ENCODE results near the genes ARL17A and WNT3.

- PRO-cap = no peak
Measured at GRCh38 chr17:45117802-45118405, 14.4 kb downstream of the PLCD3 start.

- PRO-cap = no peak
Measured at GRCh38 chr17:45142771-45143668, 5.3 kb upstream of the HEXIM1 start.

GRCh38 chr17:45147146-45148012, 896 bp upstream of the HEXIM1 start:
- PRO-cap = bidirectional peak, plus-strand start at chr17:45147563, minus-strand start at chr17:45147490; bidirectional peak, plus-strand start at chr17:45147921, minus-strand start at chr17:45147942

- PRO-cap = no peak
Measured at GRCh38 chr17:45170788-45171830, 9.4 kb downstream of the HEXIM2 start.

GRCh38 chr17:45228716-45229682, 7.3 kb downstream of the FMNL1 start:
- PRO-cap = no peak

DNA sequence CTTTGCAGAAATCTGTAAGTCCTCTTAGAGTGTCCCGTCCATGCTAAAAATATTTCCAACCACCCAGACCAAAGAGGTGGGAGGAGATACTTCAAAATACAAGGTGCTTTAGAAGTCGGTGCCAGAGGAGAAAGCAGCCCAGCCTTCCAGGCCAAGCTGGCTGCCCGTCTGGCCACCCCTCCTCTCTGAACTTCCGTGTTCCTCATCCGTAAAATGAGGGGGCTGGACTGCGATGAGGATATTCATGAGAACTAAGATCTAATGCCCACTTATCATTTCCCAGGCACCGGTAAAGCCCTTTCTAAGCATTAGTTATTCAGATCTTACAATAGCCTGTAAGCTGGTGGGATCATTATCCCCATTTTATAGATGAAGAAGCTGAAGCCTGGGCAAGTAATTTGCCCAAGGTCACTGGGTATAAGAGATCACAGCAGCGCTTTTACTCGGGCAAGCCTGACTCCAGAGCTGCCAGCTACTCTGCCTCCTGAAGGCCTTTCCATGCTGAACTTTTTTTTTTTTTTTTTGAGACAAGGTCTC, 16.3 kb upstream of the SPATA32 start:
- PRO-cap = no peak

DNA sequence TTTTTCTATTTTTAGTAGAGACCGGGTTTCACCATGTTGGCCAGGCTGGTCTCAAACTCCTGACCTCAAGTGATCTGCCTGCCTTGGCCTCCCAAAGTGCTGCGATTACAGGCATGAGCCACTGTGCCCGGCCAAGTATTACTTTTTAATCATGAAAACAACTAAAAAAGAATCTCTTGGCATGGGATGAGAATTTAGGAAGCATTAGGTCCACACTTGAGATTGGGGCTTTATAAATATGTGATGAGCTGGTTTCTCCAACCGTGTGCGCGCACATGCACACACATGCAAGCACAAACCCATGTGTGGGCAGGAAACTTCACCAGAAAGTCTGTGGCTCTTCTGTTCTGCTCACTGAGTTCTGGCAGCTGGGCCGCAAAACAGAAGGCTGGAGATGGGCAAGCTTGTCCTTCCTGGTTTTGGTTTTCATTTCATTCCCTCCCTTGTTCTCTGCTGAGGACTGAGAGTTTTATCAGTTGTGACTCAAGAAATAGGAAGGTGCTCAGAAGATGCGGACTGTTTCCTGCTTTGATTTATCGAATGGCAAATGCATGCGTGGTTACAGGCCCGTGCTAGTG, 14.3 kb downstream of the MAP3K14 start:
- PRO-cap = no peak

GRCh38 chr17:45310376-45311307, 6.2 kb downstream of the MAP3K14 start:
- PRO-cap = no peak

- PRO-cap = no peak
Measured at GRCh38 chr17:45396548-45397688, 35.8 kb downstream of the ARHGAP27 start.

- PRO-cap = no peak
Measured at GRCh38 chr17:45404886-45406196, 27.3 kb downstream of the ARHGAP27 start.

GRCh38 chr17:45424274-45424664, 8.4 kb downstream of the ARHGAP27 start:
- PRO-cap = no peak

- PRO-cap = no peak
Measured at GRCh38 chr17:45432259-45432496, 492 bp downstream of the ARHGAP27 start.

- PRO-cap = no peak
Measured at GRCh38 chr17:45441832-45442300, 9.2 kb upstream of the ARHGAP27 start.

DNA sequence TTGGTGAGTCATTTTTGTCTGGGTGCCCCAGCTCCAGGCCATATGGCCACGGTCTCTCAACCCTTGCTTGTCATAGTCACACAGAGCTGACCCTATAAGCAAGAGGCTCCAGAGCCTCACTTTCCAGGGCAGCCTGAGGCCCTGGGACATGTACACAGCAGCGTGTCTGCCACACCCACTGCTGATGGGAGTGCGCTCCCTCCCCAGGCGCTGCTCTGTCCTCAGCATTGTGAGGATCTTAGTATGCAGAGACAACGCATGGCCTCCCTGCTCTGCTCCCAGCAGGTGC, 80.8 kb upstream of the CRHR1 start:
- PRO-cap = no peak

- PRO-cap = no peak
Measured at GRCh38 chr17:45942059-45942849, 47.9 kb downstream of the MAPT start.

DNA sequence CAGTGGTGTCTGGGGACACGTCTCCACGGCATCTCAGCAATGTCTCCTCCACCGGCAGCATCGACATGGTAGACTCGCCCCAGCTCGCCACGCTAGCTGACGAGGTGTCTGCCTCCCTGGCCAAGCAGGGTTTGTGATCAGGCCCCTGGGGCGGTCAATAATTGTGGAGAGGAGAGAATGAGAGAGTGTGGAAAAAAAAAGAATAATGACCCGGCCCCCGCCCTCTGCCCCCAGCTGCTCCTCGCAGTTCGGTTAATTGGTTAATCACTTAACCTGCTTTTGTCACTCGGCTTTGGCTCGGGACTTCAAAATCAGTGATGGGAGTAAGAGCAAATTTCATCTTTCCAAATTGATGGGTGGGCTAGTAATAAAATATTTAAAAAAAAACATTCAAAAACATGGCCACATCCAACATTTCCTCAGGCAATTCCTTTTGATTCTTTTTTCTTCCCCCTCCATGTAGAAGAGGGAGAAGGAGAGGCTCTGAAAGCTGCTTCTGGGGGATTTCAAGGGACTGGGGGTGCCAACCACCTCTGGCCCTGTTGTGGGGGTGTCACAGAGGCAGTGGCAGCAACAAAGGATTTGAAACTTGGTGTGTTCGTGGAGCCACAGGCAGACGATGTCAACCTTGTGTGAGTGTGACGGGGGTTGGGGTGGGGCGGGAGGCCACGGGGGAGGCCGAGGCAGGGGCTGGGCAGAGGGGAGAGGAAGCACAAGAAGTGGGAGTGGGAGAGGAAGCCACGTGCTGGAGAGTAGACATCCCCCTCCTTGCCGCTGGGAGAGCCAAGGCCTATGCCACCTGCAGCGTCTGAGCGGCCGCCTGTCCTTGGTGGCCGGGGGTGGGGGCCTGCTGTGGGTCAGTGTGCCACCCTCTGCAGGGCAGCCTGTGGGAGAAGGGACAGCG, 25.2 kb downstream of the STH start:
- PRO-cap = no peak

DNA sequence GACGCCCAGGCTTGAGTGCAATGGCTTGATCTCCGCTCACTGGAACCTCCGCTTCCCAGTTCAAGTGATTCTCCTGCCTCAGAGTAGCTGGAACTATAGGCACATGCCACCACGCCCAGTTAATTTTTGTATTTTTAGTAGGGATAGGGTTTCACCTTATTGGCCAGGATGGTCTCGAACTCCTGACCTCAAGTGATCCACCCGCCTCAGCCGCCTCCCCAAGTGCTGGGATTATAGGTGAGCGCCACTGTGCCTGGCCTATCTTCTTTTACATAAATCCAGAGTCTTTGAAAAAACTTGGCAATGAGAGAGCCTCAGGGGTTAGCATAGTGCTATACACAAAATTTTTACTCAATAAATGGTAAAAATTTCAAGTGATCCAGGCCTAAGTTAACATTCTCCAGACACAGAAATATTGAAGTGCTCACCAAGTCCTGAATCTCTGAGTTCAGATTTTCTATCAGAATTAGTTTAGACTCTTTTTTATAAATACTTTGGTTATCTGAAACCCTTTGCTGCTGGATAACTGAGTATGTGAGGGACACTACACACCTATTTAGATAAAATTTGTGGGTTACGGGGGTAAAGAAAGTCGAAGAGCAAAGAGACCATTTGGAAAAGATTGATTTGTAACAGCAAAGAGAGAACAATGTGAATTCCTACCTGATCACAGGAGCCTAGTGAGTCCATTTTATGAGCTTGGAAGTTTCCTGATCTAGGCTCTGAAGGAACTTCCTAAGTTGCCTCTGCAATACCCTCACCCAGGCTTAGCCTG, 37.9 kb downstream of the STH start:
- PRO-cap = no peak

DNA sequence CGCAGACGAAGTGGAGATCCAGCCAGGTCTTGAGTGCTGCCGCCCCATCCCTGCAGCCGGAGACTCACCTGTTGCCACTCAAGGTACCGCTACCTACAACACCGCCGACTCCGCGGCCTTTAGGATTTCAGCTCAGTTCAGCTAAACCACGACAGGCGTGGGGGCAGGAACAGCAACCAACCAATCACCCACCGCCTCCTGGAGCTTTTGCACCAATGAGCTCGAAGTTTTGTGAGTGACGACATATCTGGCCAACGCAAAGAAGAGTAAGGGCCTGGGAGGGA, at the start of gene ARL17A:
Gene ARL17A (minus strand): TSS at position 159 of the 284 bp plus-strand sequence.
- PRO-cap = no peak

DNA sequence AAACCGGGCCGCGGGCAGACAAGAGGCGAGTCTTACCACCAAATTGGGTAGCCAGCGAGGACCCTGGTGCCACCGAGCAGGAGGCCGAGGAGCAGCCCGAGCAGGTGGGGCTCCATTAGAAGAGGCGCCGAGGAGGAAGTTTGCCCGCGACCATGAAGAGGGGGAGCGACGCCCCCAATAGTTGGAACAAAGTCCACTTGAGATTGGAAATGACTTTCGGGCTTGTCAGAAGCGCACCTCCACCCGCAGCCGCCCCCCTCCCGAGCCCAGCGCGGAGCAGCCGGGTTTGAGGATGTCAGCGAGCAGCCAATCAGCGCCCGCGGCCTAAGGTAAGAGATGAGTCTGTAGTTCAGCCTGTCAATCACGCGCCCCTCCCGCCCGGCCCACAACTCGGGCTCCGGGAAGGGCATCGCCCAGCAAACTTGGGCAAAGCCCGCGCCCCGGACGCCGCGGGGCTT, at the start of gene WNT3:
Gene WNT3 (minus strand): TSS at position 211 of the 458 bp plus-strand sequence.
- PRO-cap = no peak

- PRO-cap = no peak
Measured at GRCh38 chr17:46929403-46929872, 6.5 kb downstream of the GOSR2 start.

Measured in left lobe of liver (tissue), 1 donor.